Duodenum (tissue), 1 donor: Measurements from ENCODE around the genes LPAR3 and C1orf52.

GRCh38 chr1:83933595-83933951 lies 65.4 kb downstream of the TTLL7 start:
- PRO-cap: no peak

GRCh38 chr1:84144926-84145539 lies 962 bp downstream of the PRKACB start:
- PRO-cap: no peak

- PRO-cap: no peak
Measured at GRCh38 chr1:84274733-84275149, 26.8 kb upstream of the SAMD13 start.

GRCh38 chr1:84299739-84300229 lies 1.7 kb upstream of the SAMD13 start:
- PRO-cap: no peak

DNA sequence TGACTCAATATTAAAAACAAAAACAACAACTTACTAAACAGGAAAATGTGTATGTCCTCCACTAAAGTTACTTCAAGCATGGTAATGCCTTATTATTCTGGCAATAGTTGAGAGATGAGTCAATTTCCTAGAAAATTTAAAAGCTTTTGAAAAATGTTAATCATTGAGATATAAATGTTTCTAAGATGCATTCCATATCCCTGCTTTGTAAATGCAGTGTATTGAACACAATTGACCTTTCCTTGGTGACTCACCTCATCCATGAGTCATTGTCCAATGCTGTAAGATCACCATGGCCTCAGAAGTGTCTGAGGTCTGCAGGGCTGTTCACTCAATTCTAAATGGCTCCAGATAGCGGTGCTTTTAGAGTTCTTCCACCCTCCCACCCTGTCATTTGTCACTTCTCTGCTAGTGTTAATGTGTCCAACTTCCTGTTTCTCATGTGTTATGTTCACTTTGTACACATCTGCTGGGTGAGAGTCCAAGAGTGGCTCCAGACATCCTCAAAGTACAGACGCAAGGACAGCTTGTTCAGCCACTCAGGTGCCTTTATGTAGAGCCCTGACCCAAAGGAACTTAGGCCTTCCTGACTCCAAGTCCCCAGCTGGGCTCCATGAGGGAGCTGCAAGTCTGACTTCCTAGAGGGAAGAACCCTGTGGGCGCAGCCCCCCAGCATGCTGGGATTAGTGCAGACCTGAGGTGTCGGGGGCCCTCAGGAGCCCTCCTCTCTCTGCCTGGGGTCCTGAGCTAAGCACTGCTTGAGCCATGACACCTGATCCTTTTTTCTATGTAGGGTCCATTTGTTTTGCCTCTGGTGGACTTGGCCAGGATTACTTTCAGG lies 32.5 kb upstream of the DNASE2B start:
- PRO-cap: no peak

GRCh38 chr1:84430473-84431074 lies 32.3 kb downstream of the DNASE2B start:
- PRO-cap: no peak

DNA sequence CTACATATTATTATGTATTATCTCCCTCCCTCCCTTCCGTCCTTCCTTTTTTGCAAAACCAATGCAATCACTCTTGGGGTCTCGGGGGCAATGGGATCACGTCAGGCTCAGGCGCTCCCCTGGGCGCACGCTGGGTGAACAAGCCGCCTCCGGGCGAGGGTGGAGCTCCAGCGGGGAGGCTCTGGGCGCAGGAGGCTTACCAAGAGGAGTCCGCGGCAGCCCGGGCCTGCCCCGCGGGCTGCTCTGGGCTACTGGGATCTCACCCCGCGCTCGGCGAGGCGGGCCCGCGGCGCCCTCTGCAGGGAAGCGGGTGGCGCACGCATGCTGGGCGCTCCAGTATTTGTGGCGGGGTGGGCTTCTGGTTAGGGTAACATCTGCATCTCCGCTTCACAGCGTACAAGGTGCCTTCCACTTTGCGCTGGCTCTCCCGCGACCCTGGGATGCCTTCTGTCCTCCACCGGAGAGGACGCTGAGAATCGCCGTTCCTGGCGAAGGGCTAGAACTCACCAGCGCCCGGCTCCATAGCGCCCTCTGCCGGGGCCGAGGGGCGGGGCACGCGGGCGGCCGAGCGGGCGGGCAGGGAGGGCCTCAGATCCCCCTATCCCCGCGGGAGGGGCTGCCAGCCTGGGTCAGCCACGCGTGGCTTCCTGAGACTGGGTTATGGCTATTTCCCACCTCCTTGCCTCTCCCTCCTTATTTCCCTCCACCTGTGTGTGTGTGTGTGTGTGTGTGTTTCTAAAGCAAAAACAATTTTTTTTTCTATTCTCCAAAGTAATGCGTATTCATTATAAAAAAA lies 46.5 kb upstream of the CTBS start:
- PRO-cap: no peak

- PRO-cap: no peak
Measured at GRCh38 chr1:84692901-84693207, 2.6 kb upstream of the SSX2IP start.

DNA sequence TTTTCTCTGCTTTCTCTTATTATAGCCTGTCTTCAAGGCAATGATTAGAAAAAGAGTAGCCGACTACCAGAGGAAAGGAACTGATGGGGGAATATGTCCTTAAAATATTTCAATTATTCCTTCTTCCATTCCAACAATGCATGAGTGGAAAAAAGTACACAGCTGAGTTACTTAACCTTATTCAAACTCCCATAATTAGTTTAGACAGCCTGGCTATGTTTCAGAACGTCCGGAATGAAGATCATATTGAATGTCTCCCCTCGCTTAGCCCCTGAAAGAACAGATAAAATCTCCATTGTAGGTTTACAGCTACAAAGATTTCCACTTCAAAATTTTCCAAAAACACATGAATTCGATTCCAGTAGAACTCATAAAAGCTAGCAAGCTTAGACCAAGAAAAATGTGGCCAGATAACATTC lies 29.2 kb upstream of the SSX2IP start:
- PRO-cap: no peak

DNA sequence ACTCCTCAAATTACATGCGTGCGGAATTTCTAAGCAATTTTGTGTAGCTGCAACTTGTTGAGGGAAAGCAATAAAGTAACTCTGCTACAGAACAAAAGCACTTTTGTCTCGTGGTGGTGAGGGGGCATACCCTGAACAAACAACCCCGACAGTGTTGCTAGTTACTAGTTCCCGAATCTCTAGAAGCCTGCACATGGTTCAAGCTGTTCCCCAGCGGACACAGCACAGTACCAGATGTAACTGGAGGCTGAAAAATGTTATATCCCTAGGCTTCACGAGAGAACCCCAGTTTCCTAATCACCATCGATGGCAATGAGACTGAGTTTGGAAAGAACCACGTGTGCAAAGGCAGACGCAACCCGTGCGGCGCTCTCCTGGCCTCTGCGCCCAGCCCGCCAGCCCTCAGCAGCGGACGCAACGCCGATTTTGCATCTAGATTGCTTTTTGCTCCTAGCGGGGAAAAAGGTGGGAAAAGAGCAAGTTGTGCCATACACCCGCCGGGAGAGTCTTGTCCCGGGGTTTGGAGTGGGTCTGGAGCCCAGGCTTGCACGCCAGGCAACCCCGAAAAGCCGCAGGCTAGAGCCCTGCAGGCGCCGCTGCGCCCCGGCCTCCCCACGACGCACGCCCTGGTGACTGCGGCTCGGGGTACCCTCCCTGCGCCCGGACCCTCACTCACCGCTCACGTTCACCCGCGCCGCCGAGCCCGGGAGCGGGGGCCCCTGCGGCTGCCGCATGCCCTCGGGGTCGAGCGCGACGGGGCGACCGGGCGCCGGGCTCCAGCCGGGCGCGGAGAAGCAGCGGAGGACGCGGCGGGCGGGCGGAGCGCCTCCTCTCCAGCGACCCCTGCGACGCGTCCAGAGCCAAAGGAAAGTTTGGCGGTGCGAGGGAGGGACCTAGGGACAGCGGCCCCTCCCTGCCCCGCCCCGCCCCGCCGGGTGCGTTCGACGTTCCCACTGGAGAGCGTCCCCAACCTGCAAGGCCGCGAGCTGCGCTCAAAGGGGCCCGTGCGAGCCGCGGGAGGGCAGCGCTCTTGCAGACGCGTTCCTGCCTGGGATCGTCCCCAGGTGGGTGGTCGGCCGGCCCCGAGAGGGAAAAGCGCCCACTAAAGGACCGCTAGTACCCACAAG lies at the start of gene LPAR3:
Gene LPAR3 (minus strand): TSS at position 867 of the 1,127 bp plus-strand sequence.
- PRO-cap: no peak

GRCh38 chr1:84932937-84933639 lies 40.1 kb upstream of the LPAR3 start:
- PRO-cap: unidirectional peak, minus-strand start at chr1:84932994

DNA sequence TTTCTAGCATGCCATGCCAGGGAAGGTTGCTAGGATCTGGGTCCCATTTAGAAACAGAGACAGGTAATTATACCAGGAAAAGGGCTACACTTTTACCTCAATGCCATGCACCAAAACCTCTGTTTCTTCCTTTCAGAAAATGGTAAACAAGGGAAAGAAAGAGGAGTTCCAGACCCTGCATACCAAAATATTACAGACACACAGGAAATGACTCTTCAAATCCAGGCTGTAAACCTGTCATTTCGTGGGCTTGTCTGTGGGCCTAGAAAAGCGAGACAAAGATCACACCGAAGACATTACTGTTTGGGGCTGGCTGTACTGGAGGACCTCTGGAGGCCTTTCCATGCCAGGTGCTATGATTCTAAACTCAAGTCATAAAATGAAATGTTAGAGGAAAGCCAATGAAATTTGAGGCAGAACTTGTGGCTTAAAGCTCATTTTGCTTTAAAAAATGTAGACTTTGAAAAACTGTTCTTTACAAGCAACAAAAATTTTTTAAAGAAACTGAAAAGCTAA lies 14.7 kb downstream of the C1orf52 start:
- PRO-cap: no peak

GRCh38 chr1:85258357-85258902 lies 1.0 kb downstream of the C1orf52 start:
- PRO-cap: no peak

GRCh38 chr1:85259325-85260433 lies at the start of gene C1orf52:
Gene C1orf52 (minus strand): TSS chr1:85259662.
- PRO-cap: bidirectional peak, plus-strand start at chr1:85259793, minus-strand start at chr1:85259633

GRCh38 chr1:85320278-85321295 lies 44.2 kb upstream of the BCL10 start:
- PRO-cap: no peak

GRCh38 chr1:85447449-85448040 lies 17.4 kb downstream of the DDAH1 start:
- PRO-cap: no peak

DNA sequence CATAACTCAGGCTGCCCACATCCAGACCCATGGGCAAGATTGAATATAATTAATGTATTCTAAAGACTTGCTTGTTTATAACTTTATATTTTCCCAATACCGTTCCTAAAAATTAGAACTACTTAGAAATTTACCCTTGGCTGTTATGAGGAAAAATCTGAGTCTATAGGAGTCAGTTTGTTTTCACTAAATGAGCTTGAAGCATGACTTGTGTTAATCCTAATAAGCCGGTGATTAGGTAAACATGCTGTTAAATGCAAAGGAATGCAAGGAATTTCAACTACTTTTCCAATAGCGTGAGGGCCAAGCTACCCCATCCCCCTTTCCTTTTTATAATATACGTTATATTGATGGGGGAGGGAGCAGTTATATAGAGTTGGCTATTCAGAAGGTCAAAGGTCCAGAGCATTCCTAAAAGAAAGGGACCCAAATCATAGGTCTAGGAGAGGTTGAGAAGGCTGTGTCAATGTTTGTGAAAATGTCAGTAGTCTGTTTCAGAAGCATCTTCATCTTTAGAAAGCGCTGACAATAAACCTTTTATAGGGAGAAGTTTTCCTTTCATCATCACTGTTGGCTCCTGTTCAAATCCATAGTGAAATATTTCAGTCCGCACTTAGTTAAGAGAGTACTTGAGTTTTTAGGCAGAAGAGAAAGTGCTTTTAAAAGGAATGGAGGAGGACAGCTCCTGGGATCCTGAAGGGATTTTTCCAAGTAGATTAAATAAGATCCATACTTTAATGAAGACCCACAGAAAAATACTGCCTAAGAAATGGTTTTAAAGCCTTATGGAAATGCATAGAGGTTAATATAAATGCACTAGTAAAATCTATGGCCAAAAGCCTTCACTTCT lies 3.8 kb downstream of the CCN1 start:
- PRO-cap: no peak

DNA sequence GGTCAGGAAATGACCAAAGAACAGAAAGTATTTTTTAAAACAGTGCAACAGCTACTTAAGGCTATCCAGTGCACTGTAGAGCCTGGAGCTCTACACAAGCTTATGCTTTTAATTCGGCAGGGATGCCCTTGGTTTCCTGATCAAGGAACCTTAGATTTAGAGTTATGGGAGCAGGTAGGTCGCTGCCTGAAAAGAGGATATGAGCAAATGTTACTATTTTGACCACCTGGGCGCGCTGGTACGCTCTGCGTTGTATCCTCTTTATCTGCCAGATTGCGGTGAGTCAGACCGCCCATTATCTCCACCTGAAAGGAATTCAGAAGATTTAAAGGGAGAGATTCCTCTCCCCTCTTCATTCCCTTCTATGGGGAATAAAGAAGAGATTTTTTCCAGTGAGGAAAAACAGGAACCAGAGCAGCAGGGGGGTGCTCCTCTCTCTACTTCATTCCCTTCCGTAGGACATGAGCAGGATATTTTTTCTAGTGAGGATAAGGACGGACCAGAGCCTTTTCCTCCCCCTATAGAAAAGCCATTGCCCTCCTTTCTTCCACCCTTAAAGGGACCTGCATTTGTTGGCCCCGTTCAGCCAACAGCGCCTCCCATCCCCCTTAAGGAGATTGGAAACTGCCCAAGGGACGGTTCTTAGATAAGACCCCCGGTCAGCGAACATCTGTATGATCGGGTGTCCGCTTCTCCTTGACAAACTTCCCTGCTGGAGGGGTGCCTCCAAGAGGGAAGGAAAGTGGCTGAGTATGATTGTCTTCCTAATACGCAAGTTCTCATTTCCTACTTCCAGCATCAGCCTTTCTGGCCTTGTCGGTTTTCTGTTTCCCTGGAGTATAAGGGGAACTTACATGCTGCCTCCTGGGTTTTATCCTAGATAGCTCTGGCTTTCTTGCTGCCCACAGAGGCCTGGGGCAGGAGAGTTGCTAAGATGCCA lies 34.2 kb downstream of the CLCA1 start:
- PRO-cap: no peak

DNA sequence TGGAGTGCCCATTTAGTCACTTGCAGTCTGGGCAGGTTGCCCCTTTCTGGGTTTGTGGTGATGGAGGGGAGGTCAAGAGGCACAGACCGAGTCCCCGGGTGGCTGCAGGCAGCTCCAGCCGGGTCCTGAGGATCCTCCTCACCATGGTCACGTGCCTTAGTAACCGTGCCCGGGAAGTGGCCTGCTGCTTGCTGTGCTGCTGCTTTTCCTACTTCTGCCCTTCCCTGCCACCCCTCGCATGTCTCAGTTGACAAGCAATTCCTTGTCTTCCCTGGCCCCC lies 34.8 kb downstream of the CLCA1 start:
- PRO-cap: no peak

DNA sequence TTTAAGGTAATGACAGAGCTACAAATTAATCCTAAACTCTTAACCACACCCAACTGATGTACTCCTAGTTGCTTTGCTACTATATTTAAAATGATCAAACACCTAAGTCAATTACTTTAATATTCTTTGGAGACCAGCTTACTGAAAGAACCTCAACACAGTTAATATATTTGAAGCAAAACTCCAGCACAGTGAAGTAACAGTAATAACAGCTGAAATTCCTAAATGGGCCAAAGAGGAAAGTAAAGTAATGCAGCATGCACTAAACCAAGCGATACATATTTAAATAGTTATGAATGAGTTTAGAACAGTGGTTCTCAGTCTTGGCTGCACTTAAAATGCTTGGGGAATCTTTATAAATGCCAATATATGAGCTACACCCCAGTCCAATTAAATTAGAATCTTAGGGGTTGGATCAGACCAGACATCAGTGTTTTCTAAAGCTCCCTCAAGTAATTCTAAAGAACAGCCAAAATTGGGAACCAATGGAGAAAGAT lies 6.3 kb downstream of the SH3GLB1 start:
- PRO-cap: no peak